SK-N-DZ (cell line): ENCODE results near the genes PEX5L and ATP11B.

DNA sequence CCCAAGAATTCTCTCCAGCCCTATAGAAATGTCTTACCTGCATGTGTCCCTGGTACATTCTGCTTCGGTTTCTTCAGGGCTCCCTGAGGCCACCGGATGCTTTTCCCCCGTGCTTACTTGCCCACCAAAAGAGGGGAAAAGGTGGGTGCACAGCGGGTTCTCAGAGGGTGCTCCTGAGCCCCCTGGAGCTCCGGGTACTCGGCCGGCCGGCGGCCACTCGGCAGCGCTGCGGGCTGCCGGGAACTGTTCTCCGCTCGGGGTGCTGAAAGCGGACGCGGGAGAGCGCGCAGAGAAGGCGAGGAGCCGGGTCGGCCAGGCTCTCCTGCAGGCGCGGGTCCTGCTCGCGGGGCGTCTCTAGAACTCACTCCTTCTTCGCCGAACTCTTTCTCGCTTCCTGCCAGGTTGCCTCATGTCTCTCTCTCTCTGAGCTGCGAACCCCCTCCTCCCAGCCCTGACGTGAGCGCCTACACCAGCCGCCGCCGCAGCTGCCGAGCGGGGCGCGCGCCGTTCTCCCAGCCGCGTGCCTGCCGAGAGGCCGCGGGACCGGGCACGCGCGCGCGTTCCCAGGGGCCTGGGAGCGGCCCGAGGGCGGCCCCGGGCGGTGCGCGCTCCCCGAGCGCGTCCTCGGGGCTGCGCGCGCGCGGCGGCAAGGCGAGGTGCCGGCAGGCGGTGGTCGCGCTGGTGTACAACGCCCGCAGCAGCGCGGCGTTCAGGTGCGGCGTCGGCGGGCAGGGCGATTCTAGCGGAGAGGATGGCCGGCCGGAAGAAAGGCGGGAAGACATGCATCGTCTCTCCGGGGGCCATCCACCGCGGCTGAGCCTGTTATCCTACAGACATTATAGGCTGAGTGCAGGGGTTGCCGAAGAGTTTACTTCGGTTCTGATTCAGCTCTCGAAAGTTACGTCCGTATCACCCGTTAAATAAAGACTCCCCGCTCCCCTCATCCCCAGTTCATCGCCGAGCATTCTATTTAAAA lies at the start of gene PEX5L:
PEX5L (minus strand) TSS at position 396 of the 976 bp plus-strand sequence.
RAMPAGE:
- cytosol, long total RNA: no peak
- nucleus, long total RNA: start-site peak on the minus strand centred at position 386 of the sequence, 224 bp wide, 713 and 328 reads in 2 replicates

DNA sequence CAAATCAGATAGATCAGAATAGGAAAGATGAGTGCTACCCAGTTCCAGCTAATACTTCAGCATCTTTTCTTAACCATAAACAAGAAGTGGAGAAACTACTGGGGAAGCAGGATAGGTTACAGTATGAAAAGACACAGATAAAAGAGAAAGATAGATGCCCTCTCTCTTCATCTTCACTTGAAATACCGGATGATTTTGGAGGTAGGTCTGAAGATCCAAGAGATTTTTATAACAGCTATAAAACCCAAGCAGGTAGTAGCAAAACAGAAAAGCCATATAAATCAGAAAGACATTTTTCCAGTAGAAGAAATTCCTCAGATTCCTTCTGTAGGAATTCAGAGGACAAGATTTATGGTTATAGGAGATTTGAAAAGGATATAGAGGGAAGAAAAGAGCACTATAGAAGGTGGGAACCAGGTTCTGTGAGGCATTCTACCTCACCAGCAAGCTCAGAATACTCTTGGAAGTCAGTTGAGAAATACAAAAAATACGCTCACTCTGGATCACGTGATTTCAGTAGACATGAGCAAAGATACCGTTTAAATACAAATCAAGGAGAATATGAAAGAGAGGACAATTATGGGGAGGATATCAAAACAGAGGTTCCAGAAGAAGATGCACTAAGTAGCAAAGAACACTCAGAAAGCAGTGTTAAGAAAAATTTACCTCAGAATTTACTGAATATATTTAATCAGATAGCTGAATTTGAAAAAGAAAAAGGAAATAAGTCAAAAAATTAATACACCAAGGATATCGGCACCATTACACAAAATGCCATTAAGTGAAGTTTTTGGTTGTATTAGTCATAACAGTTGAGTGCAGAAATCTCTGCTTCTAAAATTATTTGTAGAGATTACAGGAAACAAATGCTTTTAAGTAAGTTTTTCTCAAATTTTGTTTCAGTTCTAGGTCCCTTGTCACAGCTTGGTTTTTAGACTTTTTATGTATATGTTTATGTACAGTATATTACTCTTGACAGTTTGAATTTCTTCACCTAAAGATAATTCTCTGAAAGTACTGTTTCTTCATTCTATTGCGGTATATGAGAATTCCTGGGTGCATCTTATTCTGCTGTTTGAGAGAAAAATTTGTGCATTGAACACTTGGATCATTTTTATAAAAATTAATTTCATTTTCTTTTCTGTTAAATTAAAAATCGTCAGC lies 8.2 kb downstream of the TTC14 start:
RAMPAGE:
- cytosol, long total RNA: no peak
- nucleus, long total RNA: no peak

DNA sequence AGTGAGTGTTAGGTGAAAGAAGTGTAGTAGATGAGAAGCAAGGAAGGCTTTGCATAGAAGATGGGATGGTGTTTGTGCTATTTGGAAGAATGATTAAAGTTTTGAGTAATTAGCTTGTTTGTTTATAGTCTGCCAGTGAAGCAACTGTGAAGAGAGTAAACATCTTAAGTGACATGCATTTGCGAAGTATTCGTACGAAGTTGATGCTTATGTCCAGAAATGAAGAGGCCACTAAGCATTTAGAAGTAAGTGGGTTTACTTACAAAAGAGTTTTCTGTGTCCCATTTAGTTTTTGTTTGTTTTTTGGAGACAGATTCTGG lies 36.6 kb downstream of the FXR1 start:
RAMPAGE:
- cytosol, long total RNA: no peak
- nucleus, long total RNA: no peak

RAMPAGE:
- cytosol, long total RNA: no peak
- nucleus, long total RNA: no peak
Observed at GRCh38 chr3:181694784-181695868, 16.6 kb upstream of the SOX2 start.

GRCh38 chr3:182165320-182165706 lies 453.6 kb downstream of the SOX2 start:
RAMPAGE:
- cytosol, long total RNA: no peak
- nucleus, long total RNA: no peak

DNA sequence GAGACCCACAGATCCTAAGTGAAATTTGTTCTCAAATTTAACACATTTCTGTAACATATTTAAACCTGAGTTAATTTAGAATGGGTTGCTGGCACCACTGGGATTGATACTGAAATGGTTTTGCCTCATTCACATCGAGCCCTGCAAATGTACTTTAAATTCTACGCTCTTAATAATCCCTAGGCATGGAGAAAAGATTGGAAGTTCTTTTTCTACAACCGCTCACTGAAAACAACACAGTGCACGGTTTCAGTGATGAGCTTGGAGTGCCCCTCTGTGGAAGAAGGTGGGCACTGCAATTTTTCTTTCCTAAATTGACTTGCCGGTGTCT lies 109.9 kb upstream of the ATP11B start:
RAMPAGE:
- cytosol, long total RNA: no peak
- nucleus, long total RNA: no peak

GRCh38 chr3:182793440-182793703 lies at the start of gene ATP11B:
ATP11B (plus strand) TSS chr3:182793504.
RAMPAGE:
- cytosol, long total RNA: no peak
- nucleus, long total RNA: no peak

GRCh38 chr3:182889989-182890376 lies 90.4 kb downstream of the DCUN1D1 start:
RAMPAGE:
- cytosol, long total RNA: no peak
- nucleus, long total RNA: no peak

GRCh38 chr3:182895633-182896265 lies 84.6 kb downstream of the DCUN1D1 start:
RAMPAGE:
- cytosol, long total RNA: no peak
- nucleus, long total RNA: no peak

GRCh38 chr3:183179150-183180023 lies 16.9 kb upstream of the LAMP3 start:
RAMPAGE:
- cytosol, long total RNA: no peak
- nucleus, long total RNA: no peak

DNA sequence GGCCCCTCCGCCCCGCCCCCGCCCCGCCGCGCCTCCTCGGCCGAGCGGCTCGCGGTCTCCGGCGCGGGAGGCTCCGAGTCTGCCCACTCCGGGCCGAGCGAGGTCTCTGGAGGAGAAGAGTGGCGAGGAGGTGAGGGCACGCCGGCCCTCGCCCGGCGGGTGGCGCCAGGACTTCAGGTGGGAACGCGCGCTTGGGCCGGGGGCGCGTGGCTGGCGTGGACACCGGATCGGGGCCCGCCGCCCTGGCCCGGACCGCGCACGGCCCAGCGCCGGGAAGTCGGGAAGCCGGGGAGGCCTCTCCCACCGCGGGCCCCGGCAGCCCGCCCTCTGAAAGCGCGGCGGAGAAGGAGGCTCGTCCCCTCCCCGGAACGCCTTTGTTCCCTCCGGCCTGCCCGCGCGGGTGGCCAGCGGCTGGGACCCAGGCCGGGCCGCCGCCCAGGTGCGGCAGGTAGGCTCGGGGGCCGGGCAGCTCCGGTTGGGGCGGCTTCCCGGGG lies 1.1 kb downstream of the B3GNT5 start:
RAMPAGE:
- cytosol, long total RNA: start-site peak on the plus strand centred at position 41 of the sequence, 41 bp wide, 57 and 78 reads in 2 replicates
- nucleus, long total RNA: no peak

RAMPAGE:
- cytosol, long total RNA: no peak
- nucleus, long total RNA: no peak
Observed at GRCh38 chr3:183267054-183267718, 14.1 kb downstream of the B3GNT5 start.

RAMPAGE:
- cytosol, long total RNA: no peak
- nucleus, long total RNA: no peak
Observed at GRCh38 chr3:183307529-183308227, 54.6 kb downstream of the B3GNT5 start.

DNA sequence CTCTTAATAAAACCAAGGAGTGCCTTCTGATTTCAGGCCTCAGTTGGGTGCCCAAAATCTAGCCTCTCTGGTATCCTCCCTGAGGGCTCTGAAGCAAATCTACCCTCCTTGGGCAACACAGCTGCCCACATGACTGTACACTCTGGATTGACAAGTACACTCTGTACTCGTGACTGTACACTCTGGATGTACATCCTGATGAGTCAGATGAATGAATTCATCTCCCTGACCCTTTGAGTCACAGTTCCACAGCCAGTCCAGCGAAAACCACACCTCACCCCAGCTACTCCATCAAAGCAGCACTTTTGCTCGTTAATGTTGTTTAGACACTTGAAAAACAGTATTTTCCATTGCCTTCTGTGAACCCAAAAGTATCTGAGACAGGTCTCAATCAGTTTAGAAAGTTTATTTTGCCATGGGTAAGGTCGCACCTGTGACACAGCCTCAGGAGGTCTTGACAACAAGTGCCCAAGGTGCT lies 57.6 kb downstream of the MCF2L2 start:
RAMPAGE:
- cytosol, long total RNA: no peak
- nucleus, long total RNA: no peak

RAMPAGE:
- cytosol, long total RNA: no peak
- nucleus, long total RNA: no peak
Observed at GRCh38 chr3:183381092-183381503, 47.3 kb downstream of the MCF2L2 start.

DNA sequence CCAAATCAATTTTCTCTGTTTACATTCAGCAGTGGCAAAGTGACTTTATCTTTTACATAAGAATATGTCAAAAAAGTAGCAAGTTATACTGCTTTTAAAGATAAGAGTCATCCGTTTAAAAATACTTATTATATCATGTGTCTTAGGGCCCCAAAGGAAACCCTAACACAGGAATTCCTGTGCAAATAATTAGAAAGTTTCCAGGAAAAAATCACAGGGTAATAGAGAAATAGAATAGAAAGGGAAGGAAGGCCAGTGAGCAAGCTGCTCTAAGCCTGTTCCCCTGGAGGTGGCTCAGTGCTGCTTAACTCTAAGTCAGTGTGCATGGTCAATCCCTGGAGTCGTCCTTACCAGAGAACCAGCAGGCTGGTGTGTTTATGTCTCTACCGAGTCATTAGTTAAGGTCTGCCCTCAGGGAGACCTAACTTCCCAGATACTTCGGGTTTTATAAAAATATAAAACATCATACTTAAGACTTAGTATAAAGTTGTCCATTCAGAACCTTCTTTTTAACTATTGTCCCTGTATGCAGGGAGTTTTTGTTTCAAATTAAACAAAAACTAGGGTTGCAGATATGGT lies 21.0 kb upstream of the MCF2L2 start:
RAMPAGE:
- cytosol, long total RNA: no peak
- nucleus, long total RNA: no peak

DNA sequence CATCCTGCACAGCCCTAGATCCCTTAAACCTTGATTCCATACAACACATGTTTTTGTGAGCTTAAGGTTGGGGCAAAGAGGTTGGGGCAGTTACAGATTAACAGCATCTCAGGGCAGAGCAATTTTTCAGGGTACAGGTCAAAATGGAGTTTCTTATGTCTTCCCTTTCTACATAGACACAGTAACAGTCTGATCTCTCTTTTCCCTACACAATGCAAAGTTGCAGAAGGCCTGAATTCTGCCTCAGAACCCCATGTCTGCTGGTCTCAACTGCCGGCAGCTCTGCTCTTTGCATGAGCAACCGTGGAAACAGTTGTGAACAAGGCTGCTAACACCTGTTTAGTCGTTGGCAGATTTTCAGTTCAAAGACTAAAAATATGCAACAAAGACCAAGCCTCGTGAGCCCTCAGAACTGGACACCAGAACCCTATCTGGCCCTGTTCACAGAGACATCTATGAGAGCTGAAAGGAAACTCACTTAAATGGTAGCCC lies 43.7 kb downstream of the KLHL6 start:
RAMPAGE:
- cytosol, long total RNA: no peak
- nucleus, long total RNA: no peak

DNA sequence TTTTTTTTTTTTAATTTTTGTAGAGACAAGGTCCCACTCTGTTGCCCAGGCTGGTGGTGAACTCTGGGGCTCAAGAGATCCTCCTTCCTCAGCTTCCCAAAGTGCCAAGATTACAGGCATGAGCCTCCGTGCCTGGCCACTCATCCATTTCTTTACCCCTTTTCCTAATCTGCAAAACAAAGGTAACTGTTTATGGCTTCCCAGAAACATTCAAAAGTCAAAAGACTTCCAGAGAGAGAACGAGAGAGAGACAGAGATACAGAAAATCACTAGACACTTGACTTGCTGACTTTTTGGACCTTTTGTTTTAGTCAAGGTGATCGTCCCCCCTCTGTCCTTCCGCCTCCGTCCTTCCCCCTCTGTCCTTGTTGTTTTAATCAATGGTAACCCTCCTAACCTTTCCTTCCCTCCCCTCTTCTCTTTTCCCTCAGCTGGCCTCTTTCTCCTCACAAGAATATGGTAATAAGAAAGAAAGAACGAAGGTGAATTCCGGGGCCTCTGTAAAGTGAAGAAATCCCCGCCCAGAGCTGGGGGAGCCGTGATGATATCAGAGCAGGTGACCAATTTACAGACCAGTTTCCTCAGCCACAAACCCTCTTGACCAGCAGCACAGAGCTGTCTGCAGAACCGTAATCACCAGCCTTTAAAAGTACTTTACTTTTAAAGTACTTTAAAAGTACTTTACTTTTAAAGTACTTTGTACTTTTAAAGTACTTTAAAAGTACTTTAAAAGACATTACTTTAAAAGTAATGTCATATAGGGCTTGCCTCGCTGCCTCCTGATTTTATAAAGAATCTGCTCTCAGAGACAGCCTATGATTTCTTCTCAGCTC lies 21.9 kb downstream of the KLHL6 start:
RAMPAGE:
- cytosol, long total RNA: no peak
- nucleus, long total RNA: no peak

GRCh38 chr3:183629305-183629943 lies 6.0 kb upstream of the KLHL24 start:
RAMPAGE:
- cytosol, long total RNA: no peak
- nucleus, long total RNA: no peak

GRCh38 chr3:183637245-183637629 lies 1.8 kb downstream of the KLHL24 start:
RAMPAGE:
- cytosol, long total RNA: no peak
- nucleus, long total RNA: no peak